ENCODE data around the genes NAT16, CLDN15 and PRKRIP1.

DNA sequence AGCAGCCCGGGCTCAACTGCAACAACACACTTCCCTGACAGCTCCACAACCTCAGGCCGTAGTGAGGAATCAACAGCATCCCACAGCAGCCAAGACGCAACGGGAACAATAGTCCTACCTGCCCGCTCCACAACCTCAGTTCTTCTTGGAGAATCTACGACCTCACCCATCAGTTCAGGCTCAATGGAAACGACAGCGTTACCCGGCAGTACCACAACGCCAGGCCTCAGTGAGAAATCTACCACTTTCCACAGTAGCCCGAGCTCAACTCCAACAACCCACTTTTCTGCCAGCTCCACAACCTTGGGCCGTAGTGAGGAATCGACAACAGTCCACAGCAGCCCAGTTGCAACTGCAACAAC is 15.9 kb upstream of the MUC17 start:
- PRO-cap, 7 experiments, result no peak in any of the 7 experiments
- RAMPAGE, long total RNA, 2 experiments, result no peak in any of the 2 experiments

GRCh38 chr7:101173385-101173798 is 6.7 kb downstream of the NAT16 start:
- PRO-cap, 7 experiments, result no peak in any of the 7 experiments
- RAMPAGE, long total RNA, 2 experiments, result no peak in any of the 2 experiments

- PRO-cap, 7 experiments, result no peak in any of the 7 experiments
- RAMPAGE, long total RNA, 2 experiments, result no peak in any of the 2 experiments
These were observed at the start of gene NAT16 for GRCh38 chr7:101180014-101180480. TSS of gene NAT16 (minus strand) at chr7:101180293.

DNA sequence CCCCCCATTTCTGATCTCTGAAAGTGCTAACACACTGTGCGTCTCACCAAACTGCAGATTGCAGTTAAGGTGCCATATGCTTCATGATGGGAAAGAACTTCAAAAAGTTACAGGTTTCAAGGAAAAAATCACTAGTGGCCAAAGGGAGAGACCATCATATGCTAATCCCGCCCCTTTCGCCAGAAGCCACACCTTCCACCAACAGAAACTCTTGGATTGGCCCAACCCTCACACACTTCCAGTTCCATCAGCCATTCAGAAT is 2.2 kb upstream of the NAT16 start:
- PRO-cap, 7 experiments, result no peak in any of the 7 experiments
- RAMPAGE, long total RNA, 2 experiments, result no peak in any of the 2 experiments

- PRO-cap, 7 experiments, result peak in 6 of 7 experiments; most common plus-strand start chr7:101238028 (in 4); most common minus-strand start chr7:101237802 (in 6)
- RAMPAGE, long total RNA, 2 experiments, result start-site peak on the minus strand in 1 of 2 experiments, at chr7:101237766-101237823 at its widest, 256 reads per replicate
These were observed at the start of gene CLDN15 for GRCh38 chr7:101237532-101238423. TSS of gene CLDN15 (minus strand) at chr7:101237802.

GRCh38 chr7:101238683-101239069 is 1.1 kb upstream of the CLDN15 start:
- PRO-cap, 7 experiments, result no peak in any of the 7 experiments
- RAMPAGE, long total RNA, 2 experiments, result no peak in any of the 2 experiments

GRCh38 chr7:101349104-101349690 is 13.5 kb upstream of the COL26A1 start:
- PRO-cap, 7 experiments, result no peak in any of the 7 experiments
- RAMPAGE, long total RNA, 2 experiments, result no peak in any of the 2 experiments

- PRO-cap, 7 experiments, result no peak in any of the 7 experiments
- RAMPAGE, long total RNA, 2 experiments, result no peak in any of the 2 experiments
These were observed 88.1 kb upstream of the CUX1 start for GRCh38 chr7:101729196-101729886.

GRCh38 chr7:101873807-101875010 is 56.8 kb downstream of the CUX1 start:
- PRO-cap, 7 experiments, result no peak in any of the 7 experiments
- RAMPAGE, long total RNA, 2 experiments, result no peak in any of the 2 experiments

- PRO-cap, 7 experiments, result peak in 2 of 7 experiments; most common minus-strand start chr7:101912828 (in 1)
- RAMPAGE, long total RNA, 2 experiments, result no peak in any of the 2 experiments
These were observed 95.2 kb downstream of the CUX1 start for GRCh38 chr7:101912701-101912900.

- PRO-cap, 7 experiments, result peak in 1 of 7 experiments; most common plus-strand start chr7:101935872 (in 1)
- RAMPAGE, long total RNA, 2 experiments, result no peak in any of the 2 experiments
These were observed 118.3 kb downstream of the CUX1 start for GRCh38 chr7:101935787-101936115.

- PRO-cap, 7 experiments, result no peak in any of the 7 experiments
- RAMPAGE, long total RNA, 2 experiments, result no peak in any of the 2 experiments
These were observed 207.4 kb downstream of the CUX1 start for GRCh38 chr7:102024714-102025296.

GRCh38 chr7:102044940-102045553 is 227.6 kb downstream of the CUX1 start:
- PRO-cap, 7 experiments, result no peak in any of the 7 experiments
- RAMPAGE, long total RNA, 2 experiments, result no peak in any of the 2 experiments

DNA sequence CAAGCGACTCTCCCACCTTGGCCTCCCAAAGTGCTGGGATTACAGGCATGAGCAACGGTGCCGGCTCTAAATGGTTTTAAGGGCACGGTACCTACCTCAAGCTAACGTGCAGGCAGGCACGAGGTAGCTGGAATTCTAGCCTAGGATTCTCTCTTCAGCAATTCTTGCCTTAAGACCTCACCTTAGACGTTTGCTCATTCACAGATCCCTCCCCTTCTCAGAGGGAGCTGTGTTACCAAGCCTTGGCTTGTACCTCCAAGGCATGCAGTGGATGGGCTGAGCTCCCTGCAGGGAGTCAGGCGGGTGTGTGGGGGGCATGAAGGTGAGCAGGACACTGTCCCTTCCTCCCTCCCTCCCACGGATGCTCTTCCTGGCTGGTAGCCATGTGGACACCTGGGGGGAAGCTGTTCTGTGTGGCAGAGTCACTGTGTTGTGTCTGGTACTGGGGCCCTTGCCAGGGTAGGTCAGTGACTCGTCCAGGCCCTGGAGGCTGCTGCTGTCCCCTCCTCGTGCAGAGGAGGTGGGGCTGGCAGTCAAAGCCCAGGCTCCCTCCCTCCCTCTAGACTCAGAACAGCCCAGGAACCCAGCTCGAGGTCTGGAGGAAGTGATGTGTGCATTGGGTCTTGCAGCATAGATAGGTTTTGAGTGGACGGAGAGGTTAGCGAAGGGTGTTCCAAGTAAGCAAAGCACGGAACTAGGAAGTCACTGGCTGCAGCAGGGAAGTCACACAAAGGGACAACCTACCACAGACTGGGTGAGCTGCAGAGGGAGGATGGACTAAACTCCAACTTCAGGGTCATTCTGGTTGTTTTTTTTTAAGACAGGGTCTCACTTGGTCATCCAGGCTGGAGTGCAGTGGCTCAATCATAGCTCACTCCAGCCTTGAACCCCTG is 222.1 kb upstream of the SH2B2 start:
- PRO-cap, 7 experiments, result no peak in any of the 7 experiments
- RAMPAGE, long total RNA, 2 experiments, result no peak in any of the 2 experiments

DNA sequence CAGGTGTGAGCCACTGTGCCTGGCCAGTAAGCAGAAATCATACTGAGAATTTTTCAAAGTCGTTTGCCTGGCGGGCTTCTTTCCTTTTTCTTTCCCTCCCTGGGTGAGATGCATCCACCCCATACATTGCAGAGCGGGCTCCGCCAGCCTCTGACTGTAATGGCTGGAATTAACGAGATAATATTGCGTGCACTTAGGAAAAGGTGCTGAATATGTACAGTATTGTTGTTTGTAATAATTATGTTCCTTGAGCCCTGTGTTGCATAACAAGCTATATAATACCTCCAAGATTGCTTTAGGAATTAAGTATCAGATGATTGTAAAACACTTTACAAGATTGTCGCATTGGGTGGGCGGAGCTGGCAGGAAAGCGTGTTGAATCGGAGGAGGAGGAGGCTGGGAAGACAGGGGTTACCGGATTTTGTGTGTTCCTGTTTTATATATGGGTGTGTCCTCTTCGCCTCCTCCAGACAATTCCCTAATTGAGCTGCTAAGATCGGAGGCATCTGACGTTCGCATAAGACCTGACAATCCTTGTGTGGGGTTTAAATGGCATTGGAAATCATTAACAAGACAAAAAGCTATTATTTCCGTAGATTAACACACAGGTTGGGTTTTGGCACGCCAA is 193.1 kb upstream of the SH2B2 start:
- PRO-cap, 7 experiments, result no peak in any of the 7 experiments
- RAMPAGE, long total RNA, 2 experiments, result no peak in any of the 2 experiments

DNA sequence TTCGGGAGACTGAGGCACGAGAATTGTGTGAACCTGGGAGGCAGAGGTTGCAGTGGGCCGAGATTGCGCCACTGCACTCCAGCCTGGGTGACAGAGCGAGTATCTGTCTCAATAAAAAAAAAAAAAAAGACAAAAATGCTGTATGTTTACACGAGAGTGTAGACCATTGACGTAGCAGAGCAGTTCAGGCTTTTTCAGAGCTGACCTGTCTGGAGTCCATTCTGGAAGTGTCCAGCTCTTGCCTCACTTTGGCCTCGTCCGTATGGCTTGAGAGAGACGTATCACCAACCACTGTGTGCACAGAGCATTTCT is 184.9 kb upstream of the SH2B2 start:
- PRO-cap, 7 experiments, result no peak in any of the 7 experiments
- RAMPAGE, long total RNA, 2 experiments, result no peak in any of the 2 experiments

- PRO-cap, 7 experiments, result no peak in any of the 7 experiments
- RAMPAGE, long total RNA, 2 experiments, result no peak in any of the 2 experiments
These were observed 145.7 kb upstream of the SH2B2 start for GRCh38 chr7:102140689-102141570.

DNA sequence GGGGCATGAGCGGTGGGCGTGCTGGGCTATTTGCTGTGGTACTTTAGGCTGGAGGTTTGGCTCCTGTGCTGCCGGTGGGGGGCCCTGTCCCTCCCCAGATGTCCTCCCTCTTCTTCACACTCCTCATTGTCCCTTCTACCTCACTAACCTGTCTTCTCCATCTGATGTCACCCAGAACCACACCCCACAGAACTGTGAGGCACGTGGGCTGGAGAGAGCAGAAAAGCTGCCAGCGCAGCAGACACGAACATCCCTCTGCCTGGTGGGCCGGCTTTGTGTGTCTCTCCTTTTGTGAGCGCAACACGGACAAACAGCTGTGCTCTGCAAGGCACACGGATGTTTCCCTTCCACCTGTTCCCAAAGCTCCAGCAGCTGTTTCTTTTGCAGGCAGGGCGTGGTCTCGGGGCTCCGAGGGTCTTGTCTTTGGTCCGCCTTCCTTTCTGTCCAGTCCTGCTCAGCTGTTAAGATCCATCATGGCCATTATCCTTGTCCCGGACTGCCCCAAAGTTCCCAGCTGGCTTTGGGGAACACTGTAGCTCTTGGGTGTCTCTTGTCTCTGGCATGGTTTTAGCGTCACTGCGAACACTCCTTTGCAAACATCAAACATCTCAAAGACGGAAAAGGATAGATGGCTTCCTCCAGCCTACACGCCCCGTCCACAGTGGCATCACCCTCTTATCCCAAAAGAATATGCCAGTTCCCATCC is 32.7 kb upstream of the SH2B2 start:
- PRO-cap, 7 experiments, result no peak in any of the 7 experiments
- RAMPAGE, long total RNA, 2 experiments, result no peak in any of the 2 experiments

DNA sequence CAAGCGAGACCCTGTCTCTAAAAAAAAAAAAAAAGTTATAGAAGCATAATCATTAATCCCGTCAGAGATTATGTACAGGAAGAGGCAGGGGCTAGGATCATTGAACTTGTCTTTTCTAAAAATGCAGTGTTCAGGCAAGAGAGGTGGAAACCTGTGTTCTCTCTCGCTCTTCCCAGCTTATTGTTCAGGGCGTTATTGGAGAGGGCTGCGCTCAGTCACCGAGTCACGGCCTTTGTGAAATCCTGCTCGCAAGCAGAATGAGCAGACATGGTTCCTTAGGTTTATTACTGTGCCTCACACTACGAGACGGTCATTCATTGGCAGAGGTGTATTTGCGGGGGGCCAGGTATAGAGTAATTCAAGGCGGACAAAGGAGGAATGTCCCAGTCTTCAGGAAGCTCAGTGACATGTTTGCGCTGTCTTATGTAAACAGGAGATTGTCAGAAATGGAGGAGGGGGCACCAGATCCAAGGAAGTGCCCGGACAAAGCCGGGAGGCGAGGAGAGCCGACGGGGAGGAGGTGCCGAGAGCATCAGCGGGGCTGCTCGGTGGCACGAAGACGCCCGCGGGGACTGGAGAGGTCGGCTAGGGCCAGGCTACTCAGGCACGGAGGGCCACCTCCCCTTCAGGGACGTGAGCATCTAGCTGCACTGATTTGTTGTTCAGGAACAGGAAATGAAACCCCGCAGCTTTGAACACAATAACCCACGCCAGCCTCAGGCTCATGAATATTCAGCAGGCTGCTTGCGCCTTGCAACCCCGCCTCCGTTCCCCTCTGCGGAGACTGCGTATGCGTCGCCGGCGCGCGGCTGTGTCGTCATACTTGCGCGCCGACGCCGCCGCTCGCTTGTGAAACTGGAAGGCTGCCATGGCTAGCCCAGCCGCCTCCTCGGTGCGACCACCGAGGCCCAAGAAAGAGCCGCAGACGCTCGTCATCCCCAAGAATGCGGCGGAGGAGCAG is at the start of gene PRKRIP1:
Gene PRKRIP1 (plus strand): TSS at position 820 of the 961 bp plus-strand sequence.
- PRO-cap, 7 experiments, result peak in 7 of 7 experiments; most common plus-strand start position 820 of the sequence (in 5); most common minus-strand start position 574 of the sequence (in 7)
- RAMPAGE, long total RNA, 2 experiments, result no peak in any of the 2 experiments

DNA sequence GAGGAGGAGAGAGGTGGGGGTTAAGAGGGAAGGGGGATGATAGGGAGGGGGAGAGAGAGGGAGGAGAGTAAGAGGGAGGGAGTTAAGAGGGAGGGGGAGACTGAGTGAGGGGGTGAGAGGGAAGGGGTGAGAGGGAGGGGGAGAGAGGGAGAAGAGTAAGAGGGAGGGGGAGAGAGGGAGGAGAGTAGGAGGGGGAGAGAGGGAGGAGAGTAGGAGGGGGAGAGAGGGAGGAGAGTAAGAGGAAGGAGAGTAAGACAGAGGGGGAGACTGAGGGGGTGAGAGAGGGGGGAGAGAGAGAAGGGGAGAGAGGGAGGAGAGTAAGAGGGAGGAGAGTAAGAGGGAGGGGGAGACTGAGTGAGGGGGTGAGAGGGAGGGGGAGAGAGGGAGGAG is 5.2 kb downstream of the RASA4B start:
- PRO-cap, 7 experiments, result peak in 4 of 7 experiments; most common plus-strand start position 212 of the sequence (in 1); most common minus-strand start position 269 of the sequence (in 4)
- RAMPAGE, long total RNA, 2 experiments, result no peak in any of the 2 experiments

All from ovary (tissue), 7 donors.